ENCODE measurements around the gene GLMN.

GRCh38 chr1:89537836-89538500, 13.3 kb downstream of the LRRC8B start:
- PRO-cap: no peak

DNA sequence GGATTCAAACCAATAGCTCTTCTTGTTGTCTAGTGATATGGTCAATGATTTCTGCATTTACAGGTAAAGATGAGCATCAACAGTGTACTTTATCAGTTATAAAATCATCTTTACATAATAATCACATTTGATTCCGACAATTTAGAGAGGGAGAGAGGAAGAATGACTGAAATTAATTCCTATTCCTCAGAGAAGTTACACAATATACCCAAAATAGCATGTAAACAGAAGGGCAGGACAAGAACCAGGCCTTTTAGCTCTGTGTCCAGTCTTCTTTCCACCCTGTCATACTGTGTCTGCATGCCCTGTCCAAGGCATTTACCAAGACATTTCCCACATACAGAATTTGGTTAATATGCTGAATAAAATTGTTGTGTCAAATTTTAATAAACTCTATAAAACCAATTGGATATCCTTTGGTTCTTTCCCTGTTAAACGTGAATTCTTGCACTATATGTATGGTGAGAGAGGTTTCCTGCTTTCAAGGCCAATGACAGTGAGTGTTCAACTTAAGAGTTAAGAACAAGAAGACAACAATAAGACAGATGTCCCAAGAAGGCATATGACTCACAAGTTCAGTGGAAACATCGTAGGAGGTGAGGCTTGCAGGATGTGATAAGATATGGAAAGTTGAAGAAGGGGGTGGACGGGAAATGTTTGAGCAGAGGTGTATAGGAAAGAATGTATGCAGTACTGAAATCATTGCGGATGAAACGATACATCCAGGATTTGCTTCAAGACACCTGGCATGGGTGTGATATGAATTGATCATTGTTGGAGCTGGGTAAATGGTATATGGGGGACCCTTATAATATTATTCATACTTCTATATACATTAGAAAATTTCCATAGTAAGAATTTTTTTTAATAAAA, 20.8 kb downstream of the LRRC8B start:
- PRO-cap: no peak

- PRO-cap: no peak
Observed at GRCh38 chr1:89754370-89754981, 66.4 kb upstream of the LRRC8D start.

DNA sequence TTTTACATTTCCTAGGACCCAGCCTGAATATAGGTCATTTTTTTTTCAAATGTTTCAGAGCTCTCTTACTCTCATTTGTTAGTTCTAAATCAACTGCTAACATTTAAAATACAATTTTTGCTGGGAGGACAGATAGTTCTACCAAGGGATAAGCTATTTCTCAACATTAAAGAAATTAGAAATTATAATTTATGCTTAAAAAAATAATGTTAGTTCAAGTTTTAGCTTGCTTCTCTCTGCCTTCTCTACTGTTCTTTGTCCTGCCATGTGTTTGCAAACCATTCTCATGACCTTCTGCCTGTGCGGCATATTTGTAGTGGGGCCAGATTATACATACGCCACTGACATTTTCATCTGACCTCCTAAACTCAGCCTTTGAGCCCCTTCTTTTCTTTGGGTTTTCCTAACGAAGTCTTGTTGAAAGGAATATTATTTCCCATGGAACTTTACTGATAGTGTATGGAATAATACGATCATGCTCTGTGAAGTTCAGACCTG, 15.4 kb downstream of the LRRC8D start:
- PRO-cap: no peak

DNA sequence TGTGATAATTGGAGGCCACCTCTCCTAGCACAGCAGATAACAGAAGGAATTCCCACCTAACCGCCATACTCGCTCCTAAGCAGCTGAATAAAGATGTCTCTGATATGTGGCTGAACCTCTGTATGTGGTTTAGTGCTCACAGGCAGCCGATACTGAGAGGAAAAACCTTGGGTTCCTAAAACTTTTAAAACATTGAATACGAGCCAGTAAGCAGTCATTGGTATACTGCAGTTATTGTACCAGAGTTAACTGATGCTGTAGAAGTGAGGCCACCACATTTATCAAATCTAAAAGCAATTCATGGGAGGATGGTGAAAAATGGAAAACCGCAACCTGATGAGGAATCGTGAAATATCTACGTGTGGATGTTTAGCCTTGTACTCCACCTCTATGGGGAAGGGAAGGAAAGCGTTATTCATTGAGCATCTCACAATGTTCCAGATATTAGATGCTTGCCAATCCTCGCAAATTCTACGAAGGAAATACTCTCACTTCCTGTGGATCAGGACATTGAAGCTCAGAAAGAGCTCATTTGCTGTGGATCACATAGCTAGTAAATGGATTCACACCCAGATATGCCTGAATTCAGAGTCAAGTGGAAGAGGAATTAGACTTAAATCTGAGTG, 77.2 kb downstream of the LRRC8D start:
- PRO-cap: no peak

DNA sequence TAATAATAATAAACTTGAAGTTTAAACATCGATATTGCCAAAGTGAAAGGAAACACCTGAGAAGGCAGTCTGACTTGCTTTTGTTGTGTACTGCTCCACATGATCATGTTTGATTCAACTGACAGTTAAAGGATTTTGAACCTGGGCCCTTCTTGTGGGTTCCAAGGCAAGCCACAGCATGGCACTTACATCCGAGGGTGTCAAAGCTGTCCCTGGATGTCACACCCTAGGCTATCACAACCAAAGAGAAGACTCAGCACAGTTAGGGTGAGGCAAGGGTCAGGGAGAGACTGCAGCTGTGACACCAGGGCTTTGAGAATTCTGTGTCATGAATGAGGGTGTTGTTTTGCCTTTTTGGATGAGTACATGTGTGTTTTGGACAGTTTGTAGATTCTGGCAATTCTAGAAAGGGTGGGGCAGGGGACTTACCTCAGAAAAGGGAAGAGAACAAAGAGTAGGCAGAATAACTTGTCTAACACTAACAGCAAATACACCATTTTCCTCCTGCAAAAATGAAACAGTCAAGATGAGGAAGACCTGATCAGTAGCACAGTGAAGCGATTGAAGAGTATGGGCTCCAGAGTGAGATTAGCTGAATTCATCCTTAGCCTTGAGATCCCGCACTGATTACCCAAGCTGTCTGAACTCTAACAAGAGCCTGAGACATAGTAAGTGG, 37.8 kb upstream of the ZNF326 start:
- PRO-cap: no peak

- PRO-cap: no peak
Observed at GRCh38 chr1:90850533-90850852, 133.4 kb upstream of the BARHL2 start.

GRCh38 chr1:90974702-90975322, 47.0 kb downstream of the ZNF644 start:
- PRO-cap: no peak

GRCh38 chr1:91006560-91007468, 15.0 kb downstream of the ZNF644 start:
- PRO-cap: no peak

- PRO-cap: no peak
Observed at GRCh38 chr1:91680394-91681112, 179.9 kb downstream of the CDC7 start.

GRCh38 chr1:91736588-91737620, 149.0 kb downstream of the TGFBR3 start:
- PRO-cap: no peak

DNA sequence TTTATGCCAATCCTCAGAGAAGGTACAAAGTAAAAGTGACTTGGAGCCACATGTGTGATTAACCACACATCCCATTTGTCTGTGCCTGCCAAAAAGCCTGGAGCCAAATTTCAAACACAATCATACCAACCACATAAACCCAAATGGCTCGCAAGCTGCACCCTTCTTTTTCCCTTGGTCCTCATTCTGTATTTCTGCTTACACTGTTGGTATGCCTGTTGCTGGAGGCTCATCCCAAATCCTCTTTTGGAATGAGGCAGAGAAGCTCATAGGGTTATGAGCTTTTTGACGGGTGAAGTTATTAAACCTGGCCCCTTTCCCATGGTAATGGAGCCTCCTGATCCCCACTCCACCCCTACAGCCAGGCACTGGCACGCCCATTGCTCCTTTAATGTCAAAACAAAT, 93.9 kb downstream of the TGFBR3 start:
- PRO-cap: no peak

DNA sequence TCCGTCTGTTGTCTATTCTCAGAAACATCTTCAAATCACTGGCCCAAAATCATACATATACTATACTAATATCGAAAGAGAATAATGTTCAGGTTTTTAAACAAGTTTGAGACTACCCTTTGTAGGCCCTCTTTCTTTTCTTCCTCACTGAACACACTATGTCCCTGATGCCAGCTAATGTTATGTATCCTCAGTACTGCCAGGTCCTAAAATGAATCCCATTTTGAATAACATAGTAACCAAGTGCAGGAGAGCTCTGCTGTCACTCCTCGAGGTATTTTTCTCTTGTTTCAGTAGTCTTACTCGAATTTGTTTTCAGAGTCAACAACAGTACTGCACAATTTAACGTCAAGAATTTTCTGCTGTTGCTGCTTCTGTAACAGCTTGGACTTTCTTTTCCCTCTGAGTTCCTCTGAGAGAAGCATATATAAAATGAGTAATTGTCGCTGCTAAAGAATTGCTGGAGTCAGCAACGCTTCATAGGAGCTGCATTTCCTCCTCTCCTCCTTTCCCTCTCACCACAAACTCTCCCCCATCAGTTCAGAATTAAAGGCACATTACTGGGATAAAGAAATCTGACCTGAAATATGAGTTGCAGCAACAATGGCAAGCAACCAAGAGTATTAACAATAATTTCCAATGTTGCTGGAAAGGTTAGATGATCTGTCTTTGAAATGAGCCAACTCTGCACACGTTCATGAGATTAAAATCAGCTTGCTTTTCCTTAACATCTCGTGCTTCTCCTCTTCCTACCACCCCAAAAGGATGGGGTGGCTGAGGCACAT, 90.5 kb downstream of the TGFBR3 start:
- PRO-cap: no peak

DNA sequence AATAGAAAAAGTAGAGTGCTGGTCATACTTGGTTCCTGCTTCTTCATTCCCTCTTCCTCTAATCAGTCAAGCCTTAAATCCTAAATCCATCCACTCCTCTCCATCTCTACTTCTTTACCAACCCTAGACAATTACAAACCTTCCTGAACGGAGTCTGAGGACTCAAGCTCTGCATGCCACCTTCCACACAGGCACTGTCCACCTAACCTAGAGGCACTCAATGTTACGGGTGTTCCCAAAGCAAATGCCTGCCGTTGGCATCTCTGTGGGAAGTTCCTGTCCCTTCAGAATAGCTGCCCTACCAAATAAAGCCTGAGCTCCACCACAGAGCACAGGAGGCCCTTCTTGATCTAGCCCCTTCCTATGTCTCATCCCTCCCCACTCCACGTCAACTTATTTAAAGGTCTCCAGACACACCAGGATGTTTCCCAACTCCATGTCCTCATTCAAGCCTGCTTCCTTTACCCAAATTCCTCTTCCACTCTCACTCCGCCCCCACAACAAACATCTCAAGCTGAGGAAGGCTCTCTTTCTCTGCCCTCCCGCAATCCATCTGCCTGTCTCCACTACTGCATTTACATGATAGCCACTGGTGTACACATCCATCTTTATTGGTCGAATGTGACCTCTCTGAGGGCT, 87.8 kb downstream of the TGFBR3 start:
- PRO-cap: no peak

- PRO-cap: no peak
Observed at GRCh38 chr1:91805299-91805836, 80.6 kb downstream of the TGFBR3 start.

GRCh38 chr1:91864599-91864930, 21.4 kb downstream of the TGFBR3 start:
- PRO-cap: no peak

GRCh38 chr1:92249592-92250341, 32.1 kb downstream of the C1orf146 start:
- PRO-cap: no peak

GRCh38 chr1:92298420-92299617, at the start of gene GLMN:
GLMN (minus strand) TSS chr1:92298987.
- PRO-cap: bidirectional peak, plus-strand start at chr1:92298753, minus-strand start at chr1:92298691; bidirectional peak, plus-strand start at chr1:92299059, minus-strand start at chr1:92298974

DNA sequence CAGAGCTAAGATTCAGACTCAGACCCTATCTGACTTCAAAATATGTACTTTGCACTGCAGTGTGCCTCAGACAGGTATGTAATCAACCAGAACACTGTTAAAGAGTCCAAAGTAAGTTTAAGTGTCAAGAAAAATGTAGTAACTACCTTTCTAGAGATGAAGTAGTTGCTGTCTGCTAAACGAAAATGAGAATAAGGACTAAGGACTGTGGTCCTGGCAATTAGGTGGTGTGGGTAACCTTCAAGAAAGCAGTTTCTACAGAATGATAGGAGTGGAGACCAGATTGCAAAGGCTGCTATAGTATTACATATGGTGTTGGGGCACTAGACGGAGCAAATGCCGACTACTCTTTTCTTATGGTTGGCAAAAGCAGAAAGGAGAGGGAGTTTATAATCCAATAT, 61.2 kb downstream of the RPAP2 start:
- PRO-cap: no peak

- PRO-cap: no peak
Observed at GRCh38 chr1:92363782-92364416, 65.0 kb downstream of the RPAP2 start.